Measurements from ENCODE around the genes DYNC2H1, CASP4 and CARD16.

DNA sequence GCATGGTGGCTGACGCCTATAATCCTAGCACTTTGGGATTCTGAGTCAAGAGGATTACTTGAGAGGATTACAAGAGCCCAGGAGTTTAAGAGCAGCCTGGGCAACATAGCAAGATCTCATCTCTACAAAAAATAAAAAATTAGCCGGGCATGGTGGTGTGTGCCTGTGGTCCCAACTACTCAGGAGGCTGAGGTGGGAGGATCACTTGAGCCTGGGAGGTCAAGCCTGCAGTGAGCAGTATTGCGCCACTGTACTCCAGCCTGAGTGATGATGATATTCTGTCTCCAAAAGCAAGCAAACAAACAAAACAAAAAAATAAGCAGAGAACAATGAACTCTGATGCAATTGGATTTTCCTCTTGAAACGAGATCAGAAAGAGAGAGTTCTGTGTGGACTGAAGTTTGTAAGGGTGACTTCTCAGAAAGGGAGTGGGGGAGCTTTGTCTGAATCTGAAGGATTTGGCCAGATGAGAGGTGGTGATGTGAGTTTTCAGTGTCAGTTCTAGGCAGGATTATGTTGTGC, 5.9 kb upstream of the TMEM123 start:
- PRO-cap: no peak
- RAMPAGE, long total RNA, 4 experiments: no peak in any of the 4 experiments

DNA sequence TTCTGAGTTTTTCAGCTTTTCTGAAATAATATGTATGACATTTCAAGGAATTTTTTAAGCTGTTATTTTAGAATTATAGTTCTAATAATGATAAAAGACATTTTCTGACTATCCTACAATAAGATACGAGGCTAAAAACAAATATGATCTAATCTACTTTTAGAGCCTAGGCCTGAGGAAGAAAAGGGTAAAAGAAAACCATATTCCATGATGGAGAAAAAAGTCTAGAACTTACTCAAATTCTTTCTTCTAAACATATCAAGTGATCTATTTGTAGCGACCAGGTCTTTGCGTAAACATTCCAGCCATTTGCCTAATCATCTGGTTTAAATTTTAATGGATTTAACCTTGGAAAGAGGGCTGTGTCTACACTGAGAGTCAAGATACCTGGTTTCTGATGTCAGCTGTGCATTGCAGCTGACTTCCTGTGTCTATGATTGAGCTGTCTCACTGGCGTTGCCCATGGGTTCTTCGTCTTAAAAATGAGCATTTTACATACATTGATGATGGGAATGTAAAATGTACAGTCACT, 10.0 kb upstream of the TMEM123 start:
- PRO-cap: no peak
- RAMPAGE, long total RNA, 4 experiments: no peak in any of the 4 experiments

DNA sequence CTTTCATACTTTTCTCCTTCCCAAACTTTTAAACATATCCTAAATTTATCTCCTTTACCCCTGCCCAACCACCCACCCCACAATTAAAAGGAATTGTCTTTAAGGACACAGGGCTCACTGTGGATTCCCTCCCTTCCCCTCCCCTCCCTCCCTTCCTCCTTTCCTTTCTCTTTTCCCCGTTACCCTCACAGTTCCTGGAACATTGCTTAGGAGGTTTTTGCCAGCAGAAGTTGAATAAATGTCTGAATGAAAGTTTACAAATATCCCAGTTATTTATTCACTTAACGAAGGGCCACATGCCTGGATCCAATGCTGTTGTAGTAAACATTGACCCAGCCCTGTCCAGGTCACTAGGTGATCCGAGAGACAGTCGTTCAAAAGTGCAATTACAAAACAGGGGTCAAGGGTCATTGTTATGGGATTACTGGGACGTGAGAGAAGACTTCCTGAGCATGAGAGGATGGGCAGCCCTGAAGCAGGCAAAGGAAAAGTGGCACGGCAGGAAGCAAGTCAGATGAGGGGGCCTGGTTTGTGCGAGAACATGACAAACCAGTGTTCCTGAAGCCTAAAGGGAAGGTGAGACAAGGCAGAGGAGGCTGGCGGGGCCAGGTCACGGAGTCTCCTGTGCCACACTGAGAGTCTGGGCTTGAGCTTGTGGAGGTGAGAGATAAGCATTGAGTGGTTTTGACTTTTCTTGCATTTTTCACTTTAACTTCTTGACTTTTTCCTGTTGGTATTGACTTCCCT, 15.7 kb upstream of the MMP20 start:
- PRO-cap: no peak
- RAMPAGE, long total RNA, 4 experiments: no peak in any of the 4 experiments

DNA sequence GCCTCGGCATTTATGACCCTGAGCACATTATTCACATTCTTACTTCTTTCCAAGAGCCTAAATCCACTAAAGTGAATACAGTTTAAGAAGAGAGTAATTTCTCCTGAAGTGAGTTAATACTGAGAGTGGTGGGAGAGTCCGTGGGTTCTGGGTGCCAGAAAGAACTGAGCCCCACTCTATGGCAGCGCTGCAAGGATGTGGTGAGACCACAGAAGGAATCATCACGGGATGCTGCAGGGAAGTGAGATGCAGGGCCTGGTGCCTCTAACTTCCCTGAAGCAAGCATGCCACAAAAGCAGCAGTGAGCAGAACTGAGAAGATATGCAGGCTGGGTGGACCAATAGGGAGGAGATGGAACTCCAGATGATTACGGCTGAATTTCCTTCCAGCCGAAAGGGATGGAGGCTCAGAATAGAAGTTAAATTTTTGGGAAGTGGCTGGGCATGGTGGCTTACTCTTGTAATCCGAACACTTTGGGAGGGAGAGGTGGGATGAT, 5.0 kb upstream of the MMP12 start:
- PRO-cap: no peak
- RAMPAGE, long total RNA, 4 experiments: no peak in any of the 4 experiments

DNA sequence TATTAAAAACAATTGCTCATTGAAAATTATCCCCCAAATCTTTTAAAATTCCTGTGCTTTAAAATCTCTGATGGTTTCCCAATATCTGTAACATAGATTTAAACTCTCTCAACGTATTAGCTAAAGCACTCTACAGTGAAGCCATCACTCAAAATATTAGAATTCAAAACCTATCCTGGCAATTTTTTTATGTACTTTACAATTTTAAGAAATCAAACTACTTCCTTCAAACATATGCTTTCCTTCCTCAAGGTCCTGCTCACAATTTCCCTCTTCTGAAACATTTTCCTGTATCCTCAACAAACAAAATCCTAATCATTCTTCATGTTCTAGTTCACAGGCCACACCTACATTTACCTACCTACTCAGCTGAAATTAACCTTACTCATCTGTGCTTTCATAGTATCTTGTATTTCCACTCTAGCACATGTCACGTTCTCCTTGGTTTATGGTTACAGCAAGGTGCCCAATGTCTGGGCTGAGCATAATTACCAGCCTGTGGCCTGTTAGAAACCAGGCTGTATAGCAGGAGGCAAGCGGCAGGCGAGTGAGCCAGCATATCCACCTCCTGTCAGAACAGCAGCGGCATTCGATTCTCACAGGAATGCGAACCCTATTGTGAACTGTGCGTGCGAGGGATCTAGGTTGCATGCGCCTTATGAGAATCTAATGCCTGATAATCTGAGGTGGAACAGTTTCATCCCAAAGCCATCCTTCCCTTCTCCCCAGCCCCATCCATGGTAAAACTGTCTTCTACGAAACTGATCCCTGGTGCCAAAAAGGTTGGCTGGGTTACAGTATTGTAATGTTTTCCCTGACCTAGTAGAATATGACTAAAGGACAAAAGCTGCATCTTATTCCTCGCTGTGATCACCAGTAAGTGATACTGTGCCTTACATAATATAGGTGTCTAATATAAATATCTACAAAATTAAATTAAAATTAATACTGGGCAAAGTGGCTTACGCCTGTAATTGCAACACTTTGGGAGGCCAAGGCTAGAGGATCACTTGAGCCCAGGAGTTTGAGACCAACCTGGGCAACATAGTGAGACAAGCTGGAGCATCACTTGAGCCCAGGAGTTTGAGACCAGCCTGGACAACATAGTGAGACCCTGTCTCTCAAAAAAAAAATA, 13.1 kb downstream of the DCUN1D5 start:
- PRO-cap: no peak
- RAMPAGE, long total RNA, 4 experiments: no peak in any of the 4 experiments

- PRO-cap: bidirectional peak, plus-strand start at chr11:103109460, minus-strand start at chr11:103109354; bidirectional peak, plus-strand start at chr11:103109717, minus-strand start at chr11:103109622
- RAMPAGE, long total RNA, 4 experiments: start-site peak on the plus strand in 4 of 4 experiments, at chr11:103109355-103109583 at its widest, 36 to 89 reads per replicate
Measured at GRCh38 chr11:103109076-103109982, at the start of gene DYNC2H1. DYNC2H1 (plus strand) TSS chr11:103109426.

DNA sequence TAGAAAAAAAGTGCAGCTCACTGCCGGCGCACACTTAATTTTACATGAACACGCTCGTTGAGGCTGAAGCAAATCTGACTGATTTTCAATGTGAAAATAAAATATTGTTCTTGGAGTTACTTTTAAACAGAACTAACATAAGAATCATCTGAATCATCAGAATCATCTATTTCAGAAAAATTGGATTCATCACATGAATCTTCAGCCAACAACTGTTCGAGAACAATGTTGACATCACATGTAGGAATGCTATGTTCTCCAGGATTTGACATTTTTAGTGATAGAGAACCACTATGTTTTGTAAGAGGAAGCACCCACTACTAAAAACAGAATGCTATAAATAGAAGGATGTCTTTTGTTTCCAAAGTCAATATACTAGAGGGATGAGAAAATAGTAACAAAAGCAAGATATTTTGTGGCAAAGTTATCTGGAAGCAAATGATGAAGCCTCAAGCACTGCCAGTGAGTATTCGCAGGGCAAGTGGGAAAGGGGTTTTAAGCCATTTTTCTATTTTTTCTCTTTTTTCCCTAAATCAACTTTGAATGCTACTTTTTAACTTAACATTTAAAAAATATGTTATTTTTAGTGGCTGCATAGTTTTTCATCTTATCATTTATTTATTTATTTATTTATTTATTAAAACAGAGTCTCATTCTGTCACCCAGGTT, 263.3 kb upstream of the DDI1 start:
- PRO-cap: unidirectional peak, plus-strand start at position 427 of the sequence
- RAMPAGE, long total RNA, 4 experiments: no peak in any of the 4 experiments

- PRO-cap: bidirectional peak, plus-strand start at chr11:103851538, minus-strand start at chr11:103851486
- RAMPAGE, long total RNA, 4 experiments: no peak in any of the 4 experiments
Measured at GRCh38 chr11:103851157-103851905, 185.1 kb upstream of the DDI1 start.

DNA sequence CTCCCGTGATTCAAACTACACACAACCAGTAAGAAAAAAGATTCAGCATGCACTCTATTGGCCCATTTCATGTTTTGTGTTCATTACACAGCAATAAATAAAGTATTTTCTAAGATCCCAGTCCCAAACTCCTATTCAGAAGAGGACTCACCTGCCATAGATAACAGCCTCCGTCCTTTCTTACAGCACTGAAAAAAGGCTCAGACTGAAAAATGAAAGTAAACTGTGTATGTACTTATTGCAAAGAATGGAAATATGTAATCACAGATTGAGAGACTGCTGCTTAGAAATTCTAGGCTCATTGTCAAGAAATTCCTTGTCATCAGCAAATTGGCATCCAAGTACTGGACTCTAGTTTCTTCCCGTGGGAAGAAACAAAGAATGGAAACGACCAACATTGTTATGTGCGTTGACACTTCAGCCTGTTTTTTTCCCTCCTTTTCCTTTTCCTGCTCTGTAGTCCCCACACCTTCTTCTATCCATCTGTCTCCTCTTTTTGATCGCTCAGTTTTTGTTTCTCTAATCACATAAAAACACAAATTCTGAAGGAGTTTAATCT, 50.3 kb downstream of the CASP4 start:
- PRO-cap: unidirectional peak, minus-strand start at position 207 of the sequence
- RAMPAGE, long total RNA, 4 experiments: start-site peak on the minus strand in 4 of 4 experiments, centred at positions 191 to 206 of the sequence, 10 to 27 reads per replicate

GRCh38 chr11:104968008-104968882, at the start of gene CASP4:
CASP4 (minus strand) TSS chr11:104968574.
- PRO-cap: bidirectional peak, plus-strand start at chr11:104968667, minus-strand start at chr11:104968575
- RAMPAGE, long total RNA, 4 experiments: start-site peak on the minus strand in 4 of 4 experiments, at chr11:104968538-104968567 at its widest, 19 to 443 reads per replicate

- PRO-cap: bidirectional peak, plus-strand start at chr11:105045430, minus-strand start at chr11:105045320
- RAMPAGE, long total RNA, 4 experiments: start-site peak on the minus strand in 3 of 4 experiments, at chr11:105045310-105045336 at its widest, 34 to 57 reads per replicate
Measured at GRCh38 chr11:105044936-105045553, at the start of gene CARD16. CARD16 (minus strand) TSS chr11:105045335.

GRCh38 chr11:105617786-105618087, 7.9 kb downstream of the GRIA4 start:
- PRO-cap: no peak
- RAMPAGE, long total RNA, 4 experiments: no peak in any of the 4 experiments

- PRO-cap: no peak
- RAMPAGE, long total RNA, 4 experiments: no peak in any of the 4 experiments
Measured at GRCh38 chr11:107455573-107456024, 2.0 kb downstream of the CWF19L2 start.

- PRO-cap: no peak
- RAMPAGE, long total RNA, 4 experiments: no peak in any of the 4 experiments
Measured at GRCh38 chr11:107840520-107841268, 17.9 kb downstream of the SLC35F2 start.

DNA sequence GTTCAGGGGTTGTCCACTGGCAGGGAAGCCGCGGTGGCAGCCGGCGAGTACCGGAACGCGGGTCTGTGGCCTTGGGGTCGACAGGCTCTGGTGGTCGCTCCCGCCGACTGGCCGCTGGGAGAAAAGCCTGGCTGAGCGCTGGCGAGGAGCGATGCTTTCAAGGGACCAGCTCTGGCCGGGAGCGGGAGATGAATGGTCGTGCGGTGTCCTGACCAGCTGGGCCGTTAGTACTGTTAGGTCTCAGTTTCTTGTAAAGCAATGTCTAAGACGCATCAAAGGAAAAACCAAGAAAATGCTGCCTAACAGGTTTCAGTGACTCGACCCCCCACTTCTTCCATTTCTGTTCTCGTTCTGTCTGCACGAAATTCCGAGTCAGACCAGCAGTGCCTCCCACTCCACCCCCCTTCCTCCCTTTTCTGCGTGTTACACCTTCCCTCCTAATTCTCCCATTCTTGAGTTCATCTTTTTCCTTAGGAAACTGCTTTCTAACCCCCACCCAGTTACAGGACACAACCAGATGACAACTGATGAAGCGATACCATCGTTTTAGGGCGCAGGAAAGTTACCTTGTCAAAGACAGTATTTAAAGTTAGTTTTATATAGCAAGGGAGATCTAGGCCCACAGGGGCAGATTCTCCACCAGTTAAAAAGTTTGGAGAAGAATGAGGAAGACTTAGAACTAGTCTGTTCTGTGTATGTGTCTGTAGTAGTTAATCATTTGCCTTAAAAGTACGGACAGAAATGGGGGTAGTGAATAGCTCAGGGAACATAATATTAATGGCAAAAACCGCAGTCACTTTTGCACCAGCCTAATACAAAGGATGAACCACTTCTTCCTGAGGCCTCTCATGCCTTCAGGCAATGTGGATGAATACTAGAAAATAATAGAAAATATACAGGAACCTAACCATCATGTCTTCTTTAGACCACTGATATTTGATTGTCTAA, 1.0 kb downstream of the CUL5 start:
- PRO-cap: unidirectional peak, minus-strand start at position 205 of the sequence
- RAMPAGE, long total RNA, 4 experiments: no peak in any of the 4 experiments

- PRO-cap: bidirectional peak, plus-strand start at chr11:108122371, minus-strand start at chr11:108122299
- RAMPAGE, long total RNA, 4 experiments: no peak in any of the 4 experiments
Measured at GRCh38 chr11:108122152-108122701, 860 bp downstream of the ACAT1 start.

GRCh38 chr11:108224908-108225683, 2.2 kb downstream of the ATM start:
- PRO-cap: no peak
- RAMPAGE, long total RNA, 4 experiments: no peak in any of the 4 experiments

DNA sequence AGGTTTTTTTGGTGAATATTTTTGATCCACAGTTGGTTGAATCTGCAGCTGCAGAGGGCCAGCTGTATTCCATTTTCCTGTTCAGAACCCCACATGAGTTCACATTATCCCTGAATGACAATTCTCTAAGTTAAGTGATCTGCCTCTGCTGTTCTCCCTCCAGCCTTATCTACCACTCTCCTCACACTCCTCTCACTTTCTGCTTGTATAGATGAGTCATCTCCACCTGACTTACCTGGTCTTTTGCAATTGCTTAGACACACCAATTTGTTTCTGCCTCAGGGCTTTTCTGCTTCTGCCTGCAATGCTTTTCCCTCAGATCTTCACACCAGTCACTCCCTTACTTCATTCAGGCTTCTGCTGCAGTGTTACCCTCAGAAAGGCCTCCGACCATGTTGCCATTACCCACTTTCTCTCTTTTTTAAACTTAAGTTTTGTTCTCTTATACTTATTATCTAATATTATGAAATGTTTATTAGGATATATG, 118.1 kb downstream of the ATM start:
- PRO-cap: no peak
- RAMPAGE, long total RNA, 4 experiments: no peak in any of the 4 experiments

- PRO-cap: no peak
- RAMPAGE, long total RNA, 4 experiments: no peak in any of the 4 experiments
Measured at GRCh38 chr11:108496645-108497119, 1.5 kb downstream of the POGLUT3 start.

GRCh38 chr11:108551416-108552506, 41.8 kb downstream of the EXPH5 start:
- PRO-cap: no peak
- RAMPAGE, long total RNA, 4 experiments: no peak in any of the 4 experiments

All from esophagus muscularis mucosa (tissue), 4 donors.